Epithelial cell of alveolus of lung (primary cell): ENCODE measurements around the genes SRA1, PCDHA3, PCDHB8, PCDHB10, PCDHGB1 and ARAP3.

DNA sequence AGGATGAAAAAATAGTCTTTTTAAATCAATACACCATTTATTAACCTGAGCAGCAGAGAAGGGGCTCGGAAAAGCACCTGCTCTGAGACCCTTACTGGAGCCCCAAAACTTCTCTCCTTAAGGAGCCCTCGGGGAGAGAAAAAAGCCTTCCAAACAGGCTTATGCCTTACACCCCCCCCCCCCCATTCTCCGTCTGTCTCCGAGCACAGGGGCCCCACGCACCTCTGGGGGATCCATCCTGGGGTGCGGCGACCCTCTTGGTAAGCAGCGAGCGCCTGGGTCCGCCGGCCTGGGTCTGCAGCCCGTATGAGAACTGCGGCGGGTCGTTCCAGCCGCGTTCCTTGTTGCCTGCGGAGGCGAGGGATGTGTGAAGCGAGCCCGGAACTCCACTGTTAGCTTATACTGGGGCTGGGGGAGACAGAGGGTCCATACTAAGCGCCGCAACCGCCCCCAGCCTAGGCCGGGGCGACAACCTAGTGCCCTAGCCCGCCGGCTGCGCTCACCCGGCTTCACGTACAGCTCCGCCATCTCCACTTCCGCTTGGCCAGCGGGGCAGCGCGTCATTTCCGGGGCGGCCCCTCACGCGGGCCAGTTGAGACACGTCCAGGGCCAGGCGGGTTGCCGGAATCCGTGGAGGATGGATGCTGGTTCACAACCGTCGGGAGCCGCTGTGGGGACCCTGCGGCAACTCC lies at the start of gene SRA1:
Gene SRA1 (minus strand): TSS at position 549 of the 692 bp plus-strand sequence.
- RAMPAGE, long total RNA, result start-site peak on the minus strand centred at position 523 of the sequence, 39 bp wide, 354 and 972 reads in 2 replicates
- RRBS, result 1% methylated on average over 26 of the region's 48 CpGs

- RAMPAGE, long total RNA, result no peak
- RRBS, result no CpG with 5 or more reads among the region's 43 CpGs
Observed at GRCh38 chr5:140800744-140801761, at the start of gene PCDHA3. TSS of gene PCDHA3 (plus strand) at chr5:140801057.

GRCh38 chr5:140986126-140986536 lies 19.9 kb downstream of the PCDHAC2 start:
- RAMPAGE, long total RNA, result no peak
- RRBS, result no CpG with 5 or more reads among the region's 3 CpGs

DNA sequence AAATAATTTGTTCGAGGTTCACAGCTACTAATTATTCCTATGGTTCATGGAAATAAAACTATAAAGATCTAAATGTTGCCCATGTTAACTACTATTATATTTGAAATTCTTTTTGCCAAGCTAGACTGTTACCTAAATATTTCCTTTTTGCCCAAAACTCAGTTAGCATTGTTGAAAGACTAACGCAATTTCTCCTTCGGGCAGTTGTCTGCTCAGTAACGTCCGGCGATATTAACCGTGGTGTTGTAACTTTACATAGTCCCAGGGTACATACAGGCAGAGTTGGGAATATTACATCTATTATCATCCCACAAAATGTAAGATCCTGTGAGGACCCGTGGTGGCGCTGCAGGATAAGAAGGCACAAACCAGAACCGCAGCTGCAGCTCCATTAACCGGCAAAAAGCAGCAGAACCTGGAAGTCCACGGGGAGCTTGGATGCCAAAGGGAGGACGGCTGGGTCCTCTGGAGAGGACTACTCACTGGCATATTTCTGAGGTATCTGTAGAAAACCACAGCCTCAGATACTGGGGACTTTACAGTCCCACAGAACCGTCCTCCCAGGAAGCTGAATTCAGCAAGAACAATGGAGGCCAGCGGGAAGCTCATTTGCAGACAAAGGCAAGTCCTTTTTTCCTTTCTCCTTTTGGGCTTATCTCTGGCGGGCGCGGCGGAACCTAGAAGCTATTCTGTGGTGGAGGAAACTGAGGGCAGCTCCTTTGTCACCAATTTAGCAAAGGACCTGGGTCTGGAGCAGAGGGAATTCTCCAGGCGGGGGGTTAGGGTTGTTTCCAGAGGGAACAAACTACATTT lies at the start of gene PCDHB8:
Gene PCDHB8 (plus strand): TSS at position 342 of the 813 bp plus-strand sequence.
- RAMPAGE, long total RNA, result no peak
- RRBS, result no CpG with 5 or more reads among the region's 20 CpGs

DNA sequence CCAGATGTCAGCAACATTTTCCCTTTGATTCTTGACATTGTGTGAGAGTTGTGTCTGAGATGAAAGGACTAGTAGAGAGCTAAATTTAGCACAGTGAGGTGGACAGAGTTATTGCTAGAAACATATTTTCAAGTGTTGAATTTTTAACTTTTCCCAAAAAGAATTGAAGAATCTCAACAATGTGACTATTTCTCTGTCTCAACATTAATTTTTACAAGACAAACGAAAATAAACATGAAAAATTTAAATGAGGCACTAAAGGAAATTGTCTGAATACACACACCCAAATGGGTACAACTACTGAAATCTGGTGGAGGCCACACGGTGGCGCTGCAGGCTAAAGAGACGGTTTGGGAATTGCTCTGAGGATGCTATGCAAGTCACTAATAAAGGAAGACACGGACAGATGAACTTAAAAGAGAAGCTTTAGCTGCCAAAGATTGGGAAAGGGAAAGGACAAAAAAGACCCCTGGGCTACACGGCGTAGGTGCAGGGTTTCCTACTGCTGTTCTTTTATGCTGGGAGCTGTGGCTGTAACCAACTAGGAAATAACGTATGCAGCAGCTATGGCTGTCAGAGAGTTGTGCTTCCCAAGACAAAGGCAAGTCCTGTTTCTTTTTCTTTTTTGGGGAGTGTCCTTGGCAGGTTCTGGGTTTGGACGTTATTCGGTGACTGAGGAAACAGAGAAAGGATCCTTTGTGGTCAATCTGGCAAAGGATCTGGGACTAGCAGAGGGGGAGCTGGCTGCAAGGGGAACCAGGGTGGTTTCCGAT lies at the start of gene PCDHB10:
Gene PCDHB10 (plus strand): TSS at position 367 of the 773 bp plus-strand sequence.
- RAMPAGE, long total RNA, result no peak
- RRBS, result no CpG with 5 or more reads among the region's 11 CpGs

GRCh38 chr5:141349797-141350594 lies at the start of gene PCDHGB1:
TSS of gene PCDHGB1 (plus strand) at chr5:141350099.
- RAMPAGE, long total RNA, result no peak
- RRBS, result no CpG with 5 or more reads among the region's 29 CpGs

DNA sequence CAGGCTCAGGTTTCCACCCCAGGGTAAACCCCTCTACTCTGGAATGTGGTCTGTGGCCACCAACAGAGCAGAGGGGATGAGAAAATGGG lies 25.5 kb downstream of the PCDHGC5 start:
- RAMPAGE, long total RNA, result no peak

DNA sequence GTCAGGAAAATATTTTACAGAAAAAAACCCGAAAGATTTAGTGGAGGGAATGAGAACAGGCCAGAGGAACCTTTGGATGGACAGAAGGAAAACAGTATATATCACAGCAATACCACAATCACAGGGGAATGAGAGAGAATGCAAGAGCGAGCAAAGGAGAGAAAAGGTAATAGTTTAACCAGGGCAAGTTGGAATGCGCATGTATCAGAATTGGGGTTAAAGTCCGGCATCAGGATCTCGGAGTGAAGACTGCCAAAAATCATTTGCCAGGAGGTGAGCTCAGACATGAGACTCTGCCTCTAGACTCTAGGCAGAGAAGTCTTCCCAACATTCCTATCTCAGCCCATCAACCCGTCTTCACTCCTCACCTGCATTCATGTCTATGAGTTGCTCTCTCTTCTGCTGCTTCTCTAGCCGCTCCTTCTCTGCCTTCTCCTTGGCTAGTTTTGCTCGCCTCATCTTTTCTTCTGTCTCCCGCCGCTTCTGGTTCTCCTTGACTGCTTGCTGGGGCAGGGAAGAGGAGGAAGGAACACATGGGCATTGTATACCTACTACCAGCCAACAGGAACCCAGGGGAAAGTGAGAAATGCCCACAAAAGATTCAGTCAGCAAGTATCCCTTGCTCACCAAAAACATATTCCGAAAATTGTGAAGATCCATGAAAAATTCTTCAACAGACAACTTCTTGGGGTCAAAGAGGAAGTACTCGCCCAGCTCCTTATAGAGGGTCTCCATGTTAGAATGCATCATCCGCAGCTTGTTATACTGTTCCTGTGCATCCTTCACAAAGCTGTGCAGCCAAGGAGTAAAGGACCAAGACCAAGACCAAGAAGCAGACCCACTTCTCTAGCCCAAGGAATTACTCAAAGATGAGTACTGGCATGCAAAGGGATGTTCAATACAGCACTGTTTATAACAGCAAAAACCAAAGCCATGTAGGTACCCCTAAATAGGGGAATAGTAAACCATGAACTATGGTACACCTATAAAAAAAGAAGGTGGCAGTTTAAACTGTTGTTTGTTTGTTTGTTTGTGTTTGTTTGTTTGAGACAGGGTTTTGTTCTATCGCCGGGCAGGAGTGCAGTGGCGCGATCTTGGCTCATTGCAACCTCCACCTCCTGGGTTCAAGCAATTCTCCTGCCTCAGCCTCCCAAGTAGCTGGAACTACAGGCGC lies 37.2 kb downstream of the PCDHGC5 start:
- RAMPAGE, long total RNA, result no peak
- RRBS, result no CpG with 5 or more reads among the region's 18 CpGs

DNA sequence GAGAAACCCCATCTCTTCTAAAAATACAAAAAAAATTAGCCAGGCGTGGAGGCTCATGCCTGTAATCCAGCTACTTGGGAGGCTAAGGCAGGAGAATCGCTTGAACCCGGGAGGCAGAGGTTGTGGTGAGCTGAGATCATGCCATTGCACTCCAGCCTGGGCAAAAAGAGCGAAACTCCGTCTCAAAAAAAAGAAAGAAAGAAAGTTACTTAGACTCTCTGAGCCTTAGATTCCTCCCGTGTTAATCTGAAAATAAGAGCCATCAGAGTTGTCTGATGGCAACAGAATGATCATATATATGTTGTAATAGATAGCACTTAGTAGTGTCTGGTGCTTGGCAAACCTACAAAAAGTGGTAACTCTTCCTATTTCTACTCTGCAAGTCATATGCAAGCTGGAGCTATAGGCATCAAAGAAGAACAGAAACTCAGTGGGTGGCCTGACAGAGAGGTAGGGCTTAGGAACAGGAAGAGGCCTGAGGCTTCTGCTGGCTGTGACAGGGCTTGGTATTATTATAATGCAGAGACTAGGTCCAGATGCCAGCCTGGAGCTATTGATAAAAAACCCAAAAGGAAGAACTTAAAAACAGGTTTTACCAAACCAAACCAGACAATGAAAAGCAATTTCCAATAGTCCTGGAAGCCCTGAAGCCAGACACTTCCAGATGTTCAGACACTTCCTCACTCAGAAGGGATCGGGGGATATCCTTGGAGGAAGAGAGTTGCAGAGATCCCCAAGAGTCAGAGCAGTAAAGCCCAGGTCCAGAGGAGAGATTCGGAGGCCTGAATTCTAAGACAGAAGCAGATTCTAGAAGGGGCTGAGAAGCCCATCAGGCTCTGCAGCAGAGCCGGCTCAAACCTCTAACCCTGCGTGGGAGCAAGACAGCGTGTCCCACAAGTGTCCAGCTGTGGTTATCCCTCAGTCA lies 4.4 kb upstream of the DIAPH1 start:
- RAMPAGE, long total RNA, result no peak
- RRBS, result no CpG with 5 or more reads among the region's 11 CpGs

- RAMPAGE, long total RNA, result no peak
- RRBS, result no CpG with 5 or more reads among the region's 8 CpGs
Observed at GRCh38 chr5:141673268-141673678, 8.8 kb downstream of the ARAP3 start.

DNA sequence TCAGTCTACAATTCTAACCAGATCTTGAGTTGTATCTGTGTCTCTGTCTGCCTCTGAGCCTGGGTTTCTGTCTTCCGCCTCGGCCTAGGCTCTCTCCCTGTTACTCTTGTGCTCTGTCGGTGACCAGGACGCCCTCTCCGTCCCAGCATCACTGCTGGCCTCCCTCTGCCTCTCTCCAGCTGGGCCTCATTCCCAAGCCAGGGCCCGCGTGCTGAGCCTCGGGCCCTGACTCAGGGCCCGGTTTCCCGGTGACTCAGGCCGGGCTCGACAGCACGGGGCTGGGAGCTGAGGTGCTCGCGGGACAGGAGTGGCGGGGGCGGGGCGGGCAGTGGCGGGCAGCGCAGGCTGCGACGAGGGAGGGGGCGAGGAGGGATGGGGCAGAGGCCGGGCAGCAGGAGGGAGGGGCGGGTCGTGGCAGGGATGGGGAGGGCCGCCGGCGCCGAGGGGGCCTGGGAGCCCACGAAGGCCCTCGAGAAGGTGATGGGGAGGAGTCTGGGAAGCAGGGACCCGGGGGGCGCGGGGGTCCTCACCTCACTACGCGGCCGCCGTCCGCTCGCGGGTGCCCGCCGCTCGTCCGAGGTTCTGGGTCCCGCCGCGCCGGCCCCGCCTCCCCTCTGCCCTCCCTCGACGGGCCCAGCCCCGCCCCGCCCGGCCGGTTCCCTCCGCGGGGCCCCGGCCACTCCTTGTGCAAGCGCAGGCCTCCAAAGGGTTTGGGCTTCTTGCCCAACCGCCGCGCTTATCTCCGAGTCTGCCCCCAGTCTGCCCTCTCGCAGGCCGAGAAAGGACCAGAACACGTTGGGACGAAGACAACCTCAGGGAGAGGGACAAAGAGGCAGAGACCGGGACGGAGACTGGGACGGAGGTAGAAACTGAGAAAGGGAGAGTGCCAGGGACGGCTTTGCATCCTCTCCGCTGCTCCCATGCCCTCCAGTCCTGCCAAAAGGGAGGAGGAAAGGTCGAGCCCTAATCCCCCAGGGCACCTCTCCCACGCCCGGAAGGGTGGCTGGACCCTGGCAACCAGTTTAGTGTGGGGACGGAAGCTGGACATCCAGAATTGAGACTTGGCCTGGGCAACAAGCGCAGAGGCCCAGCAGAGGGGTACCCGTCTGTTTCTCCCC lies at the start of gene ARAP3:
Gene ARAP3 (minus strand): TSS at position 588 of the 1,118 bp plus-strand sequence.
- RAMPAGE, long total RNA, result start-site peak on the minus strand centred at position 576 of the sequence, 47 bp wide, 52 and 207 reads in 2 replicates
- RRBS, result under 1% methylated on average over 27 of the region's 80 CpGs

DNA sequence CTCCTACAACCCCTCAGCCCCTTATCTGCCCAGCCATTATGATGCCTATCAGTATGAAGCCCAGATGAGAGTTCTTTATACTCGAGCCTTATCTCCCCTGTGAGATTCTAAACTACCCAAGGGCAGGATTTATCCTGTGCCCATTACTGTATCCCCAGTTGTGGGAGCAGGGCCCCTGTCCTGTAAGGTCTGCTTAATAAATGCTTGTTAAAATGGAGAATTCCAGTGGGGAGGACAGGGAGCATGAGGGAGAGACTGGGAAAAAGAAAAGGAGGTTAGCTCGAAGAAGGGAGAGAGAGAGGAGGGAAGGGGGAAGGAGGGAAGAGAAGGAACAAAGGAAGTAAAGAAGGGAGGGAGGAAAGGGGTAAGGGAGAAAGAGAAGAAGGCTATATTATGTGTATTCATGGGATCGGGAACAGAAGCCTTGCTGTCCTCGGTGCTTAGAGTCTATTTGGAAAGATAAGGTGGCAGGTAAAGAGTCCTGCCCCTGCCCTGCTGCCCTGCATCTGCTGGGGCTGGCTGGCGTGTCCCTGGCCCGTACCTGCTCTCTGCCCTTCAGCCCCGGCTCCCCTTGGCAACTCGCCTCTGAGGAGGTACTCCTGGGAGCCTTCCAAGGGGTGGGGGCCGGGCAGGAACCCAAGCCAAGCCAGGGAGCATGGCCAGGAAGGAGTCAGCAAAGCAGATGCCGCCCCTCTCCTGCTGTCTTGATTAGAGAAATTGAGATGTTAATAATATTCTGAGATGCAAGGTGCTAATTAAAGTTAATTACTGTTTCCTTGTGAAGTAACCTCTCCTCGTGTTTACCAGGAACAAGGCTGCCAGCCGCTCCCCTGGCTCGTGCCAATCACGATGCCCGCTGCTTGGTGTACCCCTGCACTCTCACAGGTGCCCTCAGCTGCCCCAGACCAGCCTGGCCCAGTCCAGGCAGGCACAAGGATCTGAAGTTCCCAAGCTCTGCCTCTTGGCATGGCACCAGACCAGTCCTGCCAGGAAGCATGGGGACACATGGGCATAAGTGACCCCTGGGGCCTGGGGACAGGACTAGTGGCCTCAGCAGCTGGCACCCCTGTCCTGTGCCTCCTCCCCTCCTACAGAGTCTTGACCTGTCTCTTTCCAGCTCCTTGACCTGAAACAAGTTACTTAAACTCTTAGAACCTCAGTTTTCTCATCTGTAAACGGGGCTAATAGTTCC lies 36.7 kb downstream of the PCDH1 start:
- RAMPAGE, long total RNA, result no peak
- RRBS, result 9% methylated on average over 3 of the region's 16 CpGs

- RAMPAGE, long total RNA, result no peak
- RRBS, result no CpG with 5 or more reads among the region's 8 CpGs
Observed at GRCh38 chr5:141846058-141846436, 32.2 kb downstream of the PCDH1 start.

DNA sequence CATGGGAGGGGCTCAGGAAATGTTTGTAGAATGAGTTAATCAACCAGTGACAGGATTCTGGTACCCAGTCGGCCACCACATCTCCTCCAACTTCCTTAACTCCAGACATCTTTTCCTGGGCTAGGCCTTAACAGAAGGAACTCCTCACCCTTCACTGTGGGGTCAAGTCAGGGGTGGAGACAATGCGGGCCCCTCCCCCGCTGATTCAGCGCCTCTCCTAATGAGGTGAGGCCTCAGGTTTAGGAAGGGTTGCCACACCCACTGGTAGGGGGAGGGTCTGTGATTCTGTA lies 29.3 kb downstream of the PCDH1 start:
- RAMPAGE, long total RNA, result no peak
- RRBS, result no CpG with 5 or more reads among the region's 4 CpGs

DNA sequence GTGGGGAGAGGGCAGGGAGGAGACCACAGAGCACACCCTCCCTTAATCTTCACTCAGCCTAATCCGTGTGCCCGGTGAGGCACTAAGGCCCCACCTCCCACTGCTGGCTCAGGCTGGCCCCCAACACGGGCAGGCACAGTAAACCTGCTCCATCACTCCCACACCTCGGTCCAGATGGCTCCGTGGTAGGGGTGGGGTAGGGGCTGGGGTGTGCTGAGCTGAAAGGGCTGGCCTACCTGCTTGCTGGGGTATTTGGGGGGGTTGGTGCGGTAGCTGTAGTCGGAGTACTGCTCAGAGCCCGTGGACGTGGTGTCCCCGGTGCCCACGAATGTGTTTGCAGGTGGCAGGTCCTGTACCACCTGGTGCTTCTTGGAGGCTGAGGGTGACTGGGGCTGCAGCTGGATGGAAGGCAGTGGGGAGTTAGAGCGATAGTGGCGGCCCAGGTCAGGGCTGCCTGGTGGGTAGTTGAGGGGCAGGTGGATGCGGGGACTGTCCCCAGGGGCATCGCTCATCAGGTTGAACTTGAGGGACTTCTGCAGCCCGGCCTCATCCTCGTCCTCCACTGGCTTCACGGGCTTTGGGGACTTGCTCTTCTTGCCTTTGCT lies 15.1 kb downstream of the PCDH1 start:
- RAMPAGE, long total RNA, result no peak
- RRBS, result no CpG with 5 or more reads among the region's 18 CpGs

GRCh38 chr5:141869511-141870145 lies 8.6 kb downstream of the PCDH1 start:
- RAMPAGE, long total RNA, result no peak
- RRBS, result no CpG with 5 or more reads among the region's 11 CpGs

GRCh38 chr5:141879955-141880333 lies 1.7 kb upstream of the PCDH1 start:
- RAMPAGE, long total RNA, result no peak
- RRBS, result no CpG with 5 or more reads among the region's 6 CpGs

DNA sequence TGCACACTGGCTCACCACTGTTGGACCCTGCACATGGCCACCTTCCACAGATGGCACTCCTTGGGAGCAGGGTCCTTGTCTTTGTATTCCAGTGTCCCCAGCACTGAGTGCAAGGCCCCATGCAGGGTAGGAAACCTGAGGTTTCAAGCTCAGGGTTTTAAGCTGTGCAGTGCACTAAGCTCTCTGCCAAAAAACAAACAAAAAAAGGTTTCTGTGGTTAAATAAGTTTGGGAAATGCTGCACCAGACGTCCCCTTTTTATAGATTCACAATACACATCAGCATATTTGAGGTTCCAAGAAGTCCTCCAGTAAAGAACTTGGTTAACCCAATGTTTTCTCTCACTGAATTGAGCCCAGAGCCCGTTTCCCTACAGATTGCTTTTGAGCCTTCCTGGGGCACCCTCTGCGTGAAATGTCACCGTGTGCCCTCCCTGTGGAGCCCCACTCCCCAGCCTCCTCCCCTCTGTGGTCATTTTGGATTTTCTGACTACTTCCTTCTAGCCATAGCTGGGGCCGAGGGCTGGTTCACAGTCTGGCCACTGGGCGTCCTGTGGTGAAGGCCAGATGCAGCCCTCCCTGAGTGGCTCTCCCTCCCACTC lies 17.1 kb downstream of the DELE1 start:
- RAMPAGE, long total RNA, result no peak
- RRBS, result no CpG with 5 or more reads among the region's 6 CpGs

DNA sequence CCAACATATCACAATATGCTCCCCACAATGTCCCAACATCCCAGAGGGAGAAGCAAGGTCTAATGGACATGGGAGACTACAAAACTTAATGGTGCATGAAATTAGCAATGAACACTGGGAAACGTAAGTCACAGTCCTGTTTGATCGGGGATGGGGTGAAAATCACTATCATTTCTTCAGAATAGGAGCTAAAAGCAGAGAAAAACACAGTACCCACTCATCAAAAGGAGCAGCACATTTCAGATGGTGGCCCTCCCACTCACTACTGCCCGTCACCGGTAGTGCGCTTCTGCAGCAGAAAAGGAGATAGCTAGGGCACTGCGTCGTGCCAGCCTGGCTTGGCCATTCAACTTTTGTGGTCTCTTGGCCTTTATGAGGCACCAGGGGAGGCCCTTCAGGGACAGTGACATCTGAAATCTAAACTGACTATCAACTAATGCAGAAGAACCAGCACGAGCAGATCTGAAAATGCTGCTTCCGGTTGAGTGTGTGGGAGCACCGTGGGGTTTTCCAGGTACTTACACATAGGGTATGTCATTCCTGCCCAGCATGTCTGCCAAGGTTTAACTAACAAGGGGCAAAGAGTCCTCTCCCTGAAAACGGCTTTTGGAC lies 20.4 kb upstream of the NDFIP1 start:
- RAMPAGE, long total RNA, result no peak
- RRBS, result no CpG with 5 or more reads among the region's 11 CpGs

GRCh38 chr5:142095099-142095390 lies 13.5 kb upstream of the NDFIP1 start:
- RAMPAGE, long total RNA, result no peak
- RRBS, result no CpG with 5 or more reads among the region's 3 CpGs